Skin of body (tissue), 2 donors: ENCODE measurements around a stretch of chr14.

DNA sequence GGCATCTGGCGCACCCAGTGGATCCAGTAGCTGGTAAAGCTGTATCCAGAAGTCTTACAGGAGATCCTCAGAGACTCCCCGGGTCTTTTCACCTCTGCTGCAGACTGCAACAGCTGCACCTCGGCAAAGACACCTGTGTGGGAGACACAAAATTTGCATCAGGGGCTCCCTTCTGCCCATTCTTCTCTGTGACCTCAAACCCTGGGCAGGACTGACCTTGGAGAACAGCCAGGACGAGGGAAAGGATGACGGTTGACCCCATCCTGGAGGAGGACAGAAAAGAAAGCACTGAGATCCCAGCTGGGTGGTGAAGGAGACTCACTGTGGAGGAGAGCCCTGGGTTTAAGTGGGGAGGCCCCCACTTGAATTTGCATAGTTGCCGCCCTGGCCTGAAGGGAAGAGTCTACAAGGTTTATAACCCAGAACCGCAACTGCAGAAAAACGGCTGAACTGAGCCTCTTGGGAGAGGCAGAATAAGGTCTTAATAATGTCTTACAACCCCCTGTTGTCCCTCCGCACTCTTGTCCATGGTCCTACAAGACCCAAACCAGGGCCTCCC, 1325.0 kb downstream of the TMEM121 start:
- RAMPAGE, long total RNA = no peak